Left colon (tissue), 1 donor: ENCODE results near the gene HACD1.

GRCh38 chr10:17617178-17618258, at the start of gene HACD1:
Gene HACD1, minus strand, starts transcription at chr10:17617374.
- PRO-cap: bidirectional peak, plus-strand start at chr10:17617488, minus-strand start at chr10:17617374

DNA sequence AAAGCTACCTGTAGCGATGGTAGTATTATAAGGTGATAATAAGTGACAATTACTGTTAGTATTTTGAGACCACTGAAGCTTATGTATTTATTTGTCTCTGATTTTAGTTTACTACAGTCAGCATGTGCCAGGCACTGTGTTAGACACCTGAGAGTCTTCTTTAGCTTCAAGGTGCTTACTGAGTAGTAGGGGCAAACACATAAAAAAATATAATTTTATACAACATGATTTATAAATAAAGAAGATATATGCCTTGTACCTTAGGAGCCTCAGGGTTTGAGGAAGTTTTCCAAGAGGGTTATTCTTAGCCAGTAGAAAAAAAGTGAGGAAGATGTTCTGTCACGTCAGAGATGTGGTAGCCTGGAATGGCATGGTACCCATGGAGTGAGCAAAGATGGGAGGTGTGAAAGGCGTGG, 40.7 kb upstream of the TMEM236 start:
- PRO-cap: no peak

- PRO-cap: no peak
Observed at GRCh38 chr10:17713082-17713644, 38.8 kb upstream of the TMEM236 start.

- PRO-cap: unidirectional peak, plus-strand start at chr10:17758446
Observed at GRCh38 chr10:17758080-17758683, 6.2 kb downstream of the TMEM236 start.

- PRO-cap: no peak
Observed at GRCh38 chr10:18240546-18241068, 100.4 kb downstream of the CACNB2 start.

- PRO-cap: no peak
Observed at GRCh38 chr10:18393490-18393886, 253.3 kb downstream of the CACNB2 start.

- PRO-cap: no peak
Observed at GRCh38 chr10:18569663-18570405, 81.6 kb downstream of the NSUN6 start.

- PRO-cap: no peak
Observed at GRCh38 chr10:19817101-19817339, 788 bp downstream of the PLXDC2 start.

GRCh38 chr10:19868895-19869389, 52.7 kb downstream of the PLXDC2 start:
- PRO-cap: no peak

DNA sequence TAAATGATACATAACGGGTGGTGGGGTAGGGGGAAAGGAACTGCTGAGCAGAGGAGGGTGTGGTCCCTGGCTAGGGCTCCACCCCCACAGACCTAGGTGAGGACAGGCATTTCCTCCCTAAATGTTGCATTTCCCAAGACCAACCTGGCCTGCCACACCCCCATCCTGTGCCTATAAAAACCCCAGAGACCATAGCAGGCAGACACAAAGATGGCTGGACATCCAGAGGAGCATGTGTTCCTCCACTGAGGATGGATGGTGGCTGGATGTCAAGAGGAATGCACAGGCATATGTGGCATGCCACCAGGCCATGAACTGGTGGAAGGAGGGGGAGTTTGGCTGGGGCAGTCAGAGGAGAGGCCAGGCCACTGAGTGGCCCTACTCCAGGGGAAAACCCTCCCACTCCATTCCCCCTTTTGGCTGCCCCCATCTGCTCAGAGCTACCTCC, 104.0 kb downstream of the PLXDC2 start:
- PRO-cap: unidirectional peak, plus-strand start at position 202 of the sequence

DNA sequence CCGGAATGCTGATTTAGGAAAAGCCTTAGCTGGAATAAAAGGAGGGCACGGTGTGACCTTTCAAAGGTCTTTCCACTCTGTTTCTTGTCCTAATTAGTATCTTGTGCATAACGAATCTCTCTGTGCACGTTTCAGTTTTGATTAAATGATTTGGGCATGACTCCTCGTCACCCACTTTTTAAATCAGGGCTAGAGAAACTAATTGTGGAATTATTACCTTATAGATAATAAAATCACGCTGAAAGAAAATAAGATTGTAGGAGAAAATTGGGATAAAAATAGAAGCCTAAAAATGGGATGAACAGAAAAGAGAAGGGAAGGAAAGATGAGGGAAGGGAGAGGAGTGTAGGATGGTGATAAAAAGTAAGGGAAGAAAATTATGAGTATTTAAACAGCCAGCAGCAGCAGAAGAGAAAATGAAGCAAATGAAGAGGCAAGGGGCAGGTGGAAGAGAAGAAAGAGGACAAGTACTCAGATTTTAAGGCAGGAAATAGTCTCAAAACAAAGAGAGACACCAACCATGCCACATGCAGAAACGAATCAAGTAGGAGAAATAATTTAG, 280.0 kb downstream of the PLXDC2 start:
- PRO-cap: no peak

DNA sequence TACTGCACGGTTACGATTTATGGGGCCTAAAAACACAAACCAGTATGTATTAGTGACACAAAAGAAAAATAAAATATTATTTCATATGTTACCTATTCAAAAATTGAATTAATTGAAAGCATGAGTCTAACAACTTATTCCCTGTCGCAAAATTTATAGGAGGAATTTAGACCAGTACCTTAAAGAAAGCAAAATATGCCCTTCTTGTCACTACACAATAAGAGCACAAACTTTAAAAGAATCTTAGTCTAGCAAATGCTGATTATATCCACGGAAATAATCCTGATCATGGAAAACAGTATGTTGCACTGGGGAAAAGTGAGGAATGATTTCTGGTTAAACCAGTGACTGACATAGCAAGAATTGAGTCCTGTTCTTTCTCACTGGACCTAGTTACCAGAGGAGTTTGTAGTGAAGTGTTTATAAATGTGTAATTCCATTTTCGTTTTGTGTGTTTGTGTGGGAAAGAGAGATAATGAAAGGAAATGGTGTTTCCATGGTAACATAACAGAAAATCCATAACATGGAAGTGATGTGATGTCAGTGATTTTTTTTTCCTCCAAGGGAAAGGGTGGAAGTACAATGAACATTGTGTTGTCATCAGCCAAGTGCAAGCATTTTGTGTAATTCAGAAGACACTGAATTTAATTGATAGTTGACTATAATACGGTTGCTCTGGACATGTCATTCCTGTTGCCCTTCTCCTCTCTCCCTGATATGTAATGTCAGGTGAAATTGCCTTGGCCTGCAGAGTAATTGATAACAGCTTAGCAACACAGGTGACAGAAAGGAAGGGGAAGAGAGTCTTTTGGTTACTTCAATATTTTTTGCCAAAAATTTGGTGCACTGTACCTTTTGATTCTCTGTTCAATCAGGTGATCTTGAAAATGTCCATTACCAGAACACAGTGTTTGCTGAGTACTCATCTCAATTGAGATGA, 283.9 kb downstream of the PLXDC2 start:
- PRO-cap: no peak

- PRO-cap: no peak
Observed at GRCh38 chr10:20177262-20177536, 361.0 kb downstream of the PLXDC2 start.

- PRO-cap: no peak
Observed at GRCh38 chr10:20891809-20892525, 5.1 kb downstream of the NEBL start.

DNA sequence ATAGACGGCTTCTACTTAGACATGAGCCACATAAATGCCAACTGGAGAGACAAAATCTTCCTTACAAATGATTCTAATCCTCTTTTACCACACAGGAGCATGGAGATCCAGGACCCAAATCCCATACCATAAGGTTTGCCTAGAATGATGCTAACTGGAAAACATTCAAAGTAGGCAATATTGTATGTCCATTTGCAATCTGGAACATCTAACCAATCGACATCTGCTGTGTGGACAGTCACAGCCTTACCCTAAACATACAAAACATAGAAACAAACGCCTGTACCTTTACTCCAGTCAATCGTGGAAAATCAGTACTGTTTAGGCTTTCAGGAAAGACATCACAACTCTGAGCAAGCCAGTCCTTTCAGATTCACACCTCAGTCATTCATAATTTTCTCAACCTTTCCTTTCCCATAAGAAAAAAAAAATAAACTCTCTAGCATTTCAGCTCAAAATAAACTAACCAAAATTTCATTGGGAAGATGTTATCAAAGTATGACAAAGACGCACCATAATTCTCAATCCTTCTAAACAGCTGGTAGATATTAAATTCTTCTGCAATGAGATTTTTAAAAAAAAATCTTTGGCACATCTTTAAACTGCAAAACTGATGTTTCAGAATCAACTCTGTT, 33.7 kb upstream of the NEBL start:
- PRO-cap: no peak

GRCh38 chr10:20981972-20982264, 84.8 kb upstream of the NEBL start:
- PRO-cap: no peak

GRCh38 chr10:21173390-21173757, 276.3 kb upstream of the NEBL start:
- PRO-cap: no peak

- PRO-cap: no peak
Observed at GRCh38 chr10:21212160-21212798, 313.2 kb downstream of the SKIDA1 start.

DNA sequence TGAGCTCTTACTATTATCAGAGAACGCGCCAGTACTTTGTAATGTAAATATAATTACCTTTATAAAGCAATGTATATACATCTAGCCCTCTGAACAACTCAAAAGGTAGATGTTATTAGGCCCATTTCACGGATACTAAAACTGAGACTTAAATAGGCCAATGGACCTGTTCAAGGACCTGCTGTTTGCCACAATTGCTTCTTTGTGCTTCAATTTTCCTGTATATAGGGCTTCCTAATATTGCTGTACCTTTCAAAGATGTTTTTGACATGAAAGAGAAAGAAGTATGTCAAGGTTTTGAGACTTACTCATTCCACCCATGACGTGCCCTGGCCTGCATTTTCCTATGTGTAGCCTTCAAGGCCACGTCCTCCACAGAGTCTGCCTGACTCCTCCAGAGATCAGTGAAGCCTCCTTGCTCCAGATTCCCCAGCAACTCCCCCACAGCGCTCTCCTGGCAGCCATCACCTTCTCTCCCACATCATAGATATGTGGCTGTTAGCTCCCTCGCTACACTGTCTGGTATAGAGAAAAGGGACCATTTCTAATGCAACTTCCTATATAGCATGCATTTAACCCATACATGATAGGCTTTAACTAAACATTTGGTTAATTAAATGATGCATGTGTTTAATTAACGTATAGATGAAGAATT, 156.5 kb downstream of the SKIDA1 start:
- PRO-cap: no peak

DNA sequence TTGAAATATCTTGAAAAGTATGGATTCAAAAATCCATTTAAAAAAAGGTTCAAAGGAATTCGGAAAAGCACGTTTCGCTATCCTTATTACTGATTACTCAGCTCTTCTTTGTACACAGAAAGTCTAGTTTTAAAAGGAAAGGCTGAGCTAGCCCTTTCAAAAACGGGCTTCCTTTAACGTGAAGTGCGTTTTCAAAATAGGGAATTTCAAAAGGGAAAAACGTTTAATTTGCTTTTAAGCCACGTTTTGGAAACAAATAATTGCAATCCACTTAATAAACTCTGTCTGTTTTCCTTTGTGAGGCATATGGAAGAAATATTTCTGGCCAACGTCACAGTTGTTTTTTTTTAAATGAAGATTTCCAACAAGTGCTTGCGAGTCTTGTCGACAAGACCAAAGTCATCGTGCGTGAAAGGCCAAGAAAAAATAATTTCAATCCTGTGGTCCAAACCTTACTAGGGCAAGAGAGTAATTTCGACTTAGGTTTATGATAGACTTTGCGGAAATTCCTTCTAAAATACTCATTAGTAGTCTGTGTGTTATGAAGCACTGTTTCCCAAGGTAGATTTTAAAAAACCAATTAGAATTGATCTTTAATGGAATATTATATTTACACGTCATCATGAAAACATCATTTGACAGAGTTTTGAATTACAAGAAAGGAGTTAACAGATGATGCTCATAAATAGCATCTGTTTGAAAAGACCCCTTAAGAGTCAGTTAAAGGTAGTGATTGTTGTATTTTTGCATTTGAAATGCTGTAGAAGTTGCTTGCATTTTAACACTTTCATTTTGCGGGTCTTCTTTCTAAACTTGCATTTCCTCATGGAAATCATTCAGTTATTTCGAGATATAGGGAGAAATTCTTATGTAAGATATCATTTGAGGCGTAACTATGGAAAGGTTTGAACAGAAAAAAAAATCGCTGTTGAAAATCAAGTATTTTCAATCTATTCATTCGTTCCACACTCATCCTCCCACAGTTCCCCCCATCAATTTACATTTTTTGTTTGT, 2.5 kb upstream of the SKIDA1 start:
- PRO-cap: bidirectional peak, plus-strand start at position 159 of the sequence, minus-strand start outside the sequence